LHCN-M2 (cell line): ENCODE data around the genes C6orf47, SAPCD1, VARS1, HSPA1A and C4A.

GRCh38 chr6:31535754-31536634, 5.8 kb downstream of the DDX39B start:
- RAMPAGE, long total RNA = no peak

- RAMPAGE, long total RNA = no peak
Observed at GRCh38 chr6:31628283-31629380, 8.1 kb downstream of the PRRC2A start.

DNA sequence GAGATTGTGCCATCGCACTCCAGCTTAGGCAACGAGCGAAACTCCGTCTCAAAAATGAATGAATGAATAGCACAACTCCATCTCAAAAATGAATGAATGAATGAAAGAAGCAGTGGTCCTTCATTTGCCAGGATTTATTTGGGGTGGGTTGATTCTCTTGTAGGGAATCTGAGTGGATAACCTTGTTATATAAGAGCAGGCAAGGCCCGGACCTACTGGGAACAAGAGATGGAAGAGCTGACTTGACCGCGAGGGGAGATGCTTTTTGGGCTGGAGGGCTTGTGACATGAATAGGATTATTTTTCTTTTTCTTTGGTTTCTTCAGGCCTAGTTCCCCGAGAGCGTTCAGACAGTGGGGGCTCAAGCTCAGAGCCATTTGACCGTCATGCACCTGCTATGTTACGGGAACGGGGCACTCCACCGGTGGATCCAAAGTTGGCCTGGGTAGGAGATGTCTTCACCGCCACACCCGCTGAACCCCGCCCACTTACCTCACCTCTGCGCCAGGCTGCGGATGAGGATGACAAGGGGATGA, 9.8 kb downstream of the PRRC2A start:
- RAMPAGE, long total RNA = no peak

- RAMPAGE, long total RNA = no peak
Observed at GRCh38 chr6:31659437-31660208, 955 bp downstream of the C6orf47 start.

DNA sequence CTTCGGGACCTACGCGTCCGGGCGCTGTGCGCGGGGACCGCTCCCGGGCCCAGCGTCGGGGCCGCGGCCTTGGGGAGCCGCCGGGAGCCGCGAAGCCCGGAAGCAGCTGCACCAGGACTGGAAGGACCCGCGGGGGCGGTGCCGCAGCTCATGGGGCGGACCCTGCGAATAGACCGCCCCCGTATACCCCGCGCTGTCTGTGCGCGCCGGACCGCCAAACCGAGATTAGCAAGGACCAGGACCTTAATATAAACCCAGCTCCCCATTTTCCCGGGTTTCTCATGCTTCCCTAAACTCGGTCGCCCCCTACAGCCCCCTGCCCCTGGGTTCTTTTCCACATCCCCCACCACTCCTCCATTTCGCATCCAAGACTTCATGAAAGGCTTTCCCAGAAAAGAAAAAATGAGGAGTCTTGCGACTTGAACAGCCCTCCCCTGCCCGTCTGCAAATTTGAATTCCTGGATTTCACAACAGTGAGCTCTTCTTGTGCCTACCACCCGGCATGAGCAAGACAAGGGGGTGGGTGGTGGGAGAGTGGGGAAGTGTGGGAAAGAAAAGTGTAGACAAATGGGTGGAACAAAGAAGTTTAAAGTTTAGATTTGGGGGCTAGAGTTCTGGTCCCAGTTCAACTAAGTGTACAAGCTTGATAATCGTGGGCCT, at the start of gene C6orf47:
C6orf47 (minus strand) TSS at position 119 of the 660 bp plus-strand sequence.
- RAMPAGE, long total RNA = start-site peak on the minus strand centred at position 78 of the sequence, 27 bp wide, 25 reads

GRCh38 chr6:31663000-31663833, 1.6 kb downstream of the GPANK1 start:
- RAMPAGE, long total RNA = no peak

DNA sequence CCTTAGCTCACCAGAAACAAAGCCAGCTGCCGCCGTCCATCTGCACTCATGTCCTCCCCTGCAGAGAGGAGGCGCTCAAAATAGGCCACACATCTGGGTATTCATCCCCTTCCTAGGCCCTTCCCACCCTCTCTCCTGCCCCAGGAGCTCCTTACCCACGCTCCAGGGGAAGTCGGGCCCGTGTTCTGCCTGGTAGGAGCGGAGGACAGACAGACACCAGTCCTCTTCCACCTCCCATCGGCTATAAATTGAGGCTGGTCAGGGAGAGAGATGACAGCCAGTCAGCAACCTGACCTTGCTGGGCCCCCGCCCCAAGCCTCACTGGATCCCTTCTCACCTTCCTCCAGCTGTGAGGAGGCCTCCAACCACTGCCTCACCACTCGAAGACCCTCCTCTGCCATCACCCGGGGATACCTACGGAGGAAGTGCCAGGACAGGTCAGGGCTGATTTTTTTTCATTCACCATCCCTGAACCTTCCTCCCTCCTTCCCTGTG, 6.7 kb upstream of the LY6G5C start:
- RAMPAGE, long total RNA = no peak

- RAMPAGE, long total RNA = no peak
Observed at GRCh38 chr6:31719901-31720572, 1.5 kb downstream of the LY6G6C start.

DNA sequence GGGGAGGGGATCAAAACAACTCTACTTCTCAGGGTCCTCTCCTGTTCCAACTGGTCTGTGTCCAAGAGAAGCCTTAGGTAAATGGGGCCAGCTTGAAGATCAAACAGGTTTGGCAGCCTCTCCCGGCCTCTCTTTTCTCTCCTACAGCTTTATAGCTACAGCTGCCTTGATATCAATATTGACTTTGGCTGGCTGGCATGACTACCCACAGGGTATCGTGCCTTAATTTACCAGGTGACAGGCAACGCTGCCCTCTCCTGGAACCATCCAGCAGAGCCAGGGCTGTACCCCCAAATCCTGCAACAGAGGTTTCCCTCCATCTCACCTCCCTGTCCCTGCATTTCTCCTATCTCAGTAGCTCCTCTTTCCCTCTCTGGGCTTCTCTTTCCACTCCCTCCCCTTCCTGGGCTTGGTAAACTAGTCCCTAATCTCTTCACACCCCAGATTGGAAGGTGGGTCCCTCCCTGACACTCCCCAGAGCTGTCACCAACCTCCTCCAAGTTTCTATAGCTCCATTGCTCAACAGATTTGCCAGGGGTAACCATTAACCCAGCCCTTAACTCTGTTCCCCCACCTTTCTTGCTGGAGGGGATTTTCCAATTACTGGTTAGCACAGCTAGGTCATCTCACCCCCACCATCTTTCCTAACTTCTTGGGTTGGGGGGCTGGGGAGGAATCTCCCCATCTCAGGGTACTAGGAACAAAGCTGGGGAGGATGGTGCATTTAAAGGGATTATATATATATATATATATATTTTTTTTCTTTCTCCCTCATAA, 1.3 kb upstream of the MSH5 start:
- RAMPAGE, long total RNA = no peak

DNA sequence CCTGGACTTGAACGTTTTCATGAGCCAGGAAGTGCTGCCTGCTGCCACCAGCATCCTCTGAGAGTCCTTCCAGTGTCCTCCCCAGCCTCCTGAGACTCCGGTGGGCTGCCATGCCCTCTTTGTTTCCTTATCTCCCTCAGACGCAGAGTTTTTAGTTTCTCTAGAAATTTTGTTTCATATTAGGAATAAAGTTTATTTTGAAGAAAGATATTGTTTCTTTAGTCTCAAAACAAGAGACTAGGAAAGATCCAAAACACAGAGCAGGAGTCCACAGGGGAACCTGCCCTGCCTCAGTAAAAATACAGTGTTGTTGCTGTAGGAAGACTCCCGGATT, at the start of gene SAPCD1:
SAPCD1 (plus strand) TSS at position 186 of the 334 bp plus-strand sequence.
- RAMPAGE, long total RNA = no peak

GRCh38 chr6:31795317-31796222, at the start of gene VARS1:
Gene VARS1 (minus strand): TSS chr6:31795752.
- RAMPAGE, long total RNA = no peak

DNA sequence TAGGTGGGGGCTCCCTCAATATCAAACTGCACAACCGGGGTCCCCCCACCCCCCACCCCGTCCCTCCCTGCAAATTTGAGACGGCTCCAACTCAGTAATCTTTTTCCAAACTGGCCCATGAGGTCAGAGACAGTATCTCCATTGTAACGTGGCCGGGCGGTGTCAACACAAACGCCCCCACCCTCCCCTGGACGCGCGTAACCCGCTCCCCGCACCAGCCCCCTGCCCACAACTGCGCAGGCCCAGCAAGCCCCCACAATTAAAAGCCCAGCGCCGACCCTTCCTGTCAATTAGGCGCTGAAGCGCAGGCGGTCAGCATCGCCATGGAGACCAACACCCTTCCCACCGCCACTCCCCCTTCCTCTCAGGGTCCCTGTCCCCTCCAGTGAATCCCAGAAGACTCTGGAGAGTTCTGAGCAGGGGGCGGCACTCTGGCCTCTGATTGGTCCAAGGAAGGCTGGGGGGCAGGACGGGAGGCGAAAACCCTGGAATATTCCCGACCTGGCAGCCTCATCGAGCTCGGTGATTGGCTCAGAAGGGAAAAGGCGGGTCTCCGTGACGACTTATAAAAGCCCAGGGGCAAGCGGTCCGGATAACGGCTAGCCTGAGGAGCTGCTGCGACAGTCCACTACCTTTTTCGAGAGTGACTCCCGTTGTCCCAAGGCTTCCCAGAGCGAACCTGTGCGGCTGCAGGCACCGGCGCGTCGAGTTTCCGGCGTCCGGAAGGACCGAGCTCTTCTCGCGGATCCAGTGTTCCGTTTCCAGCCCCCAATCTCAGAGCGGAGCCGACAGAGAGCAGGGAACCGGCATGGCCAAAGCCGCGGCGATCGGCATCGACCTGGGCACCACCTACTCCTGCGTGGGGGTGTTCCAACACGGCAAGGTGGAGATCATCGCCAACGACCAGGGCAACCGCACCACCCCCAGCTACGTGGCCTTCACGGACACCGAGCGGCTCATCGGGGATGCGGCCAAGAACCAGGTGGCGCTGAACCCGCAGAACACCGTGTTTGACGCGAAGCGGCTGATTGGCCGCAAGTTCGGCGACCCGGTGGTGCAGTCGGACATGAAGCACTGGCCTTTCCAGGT, at the start of gene HSPA1A:
HSPA1A (plus strand) TSS at position 595 of the 1,089 bp plus-strand sequence.
- RAMPAGE, long total RNA = no peak

DNA sequence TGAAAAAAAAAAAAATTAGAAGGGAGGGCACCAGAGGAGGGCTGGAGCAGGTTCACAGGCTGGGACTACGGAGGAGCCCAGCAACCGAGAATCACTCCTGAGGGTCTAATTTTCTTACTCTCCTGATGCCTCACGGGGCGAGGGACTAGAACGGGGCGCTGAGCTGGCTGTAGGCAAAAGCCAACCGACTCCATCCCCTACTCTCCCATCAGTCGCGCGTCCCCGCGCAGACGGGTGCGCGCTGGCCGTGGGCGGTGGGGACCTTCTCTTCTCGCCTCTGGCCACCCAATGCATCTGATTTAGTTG, 6.0 kb upstream of the HSPA1B start:
- RAMPAGE, long total RNA = no peak

GRCh38 chr6:31823697-31824193, 3.8 kb upstream of the HSPA1B start:
- RAMPAGE, long total RNA = no peak

DNA sequence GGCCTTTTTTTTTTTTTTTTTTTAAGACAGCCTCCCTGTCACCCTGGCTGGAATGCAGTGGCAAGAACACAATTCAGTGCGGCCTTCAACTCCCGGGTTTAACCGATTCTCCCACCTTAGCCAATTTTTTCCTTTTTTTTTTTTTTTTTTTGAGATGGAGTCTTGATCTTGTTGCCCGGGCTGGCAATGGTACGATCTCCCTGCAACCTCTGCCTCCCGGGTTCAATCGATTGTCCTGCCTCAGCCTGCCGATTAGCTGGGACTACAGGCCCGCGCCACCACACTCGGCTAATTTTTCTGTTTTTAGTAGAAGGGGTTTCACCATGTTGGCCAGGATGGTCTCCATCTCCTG, 8.3 kb downstream of the HSPA1B start:
- RAMPAGE, long total RNA = no peak

DNA sequence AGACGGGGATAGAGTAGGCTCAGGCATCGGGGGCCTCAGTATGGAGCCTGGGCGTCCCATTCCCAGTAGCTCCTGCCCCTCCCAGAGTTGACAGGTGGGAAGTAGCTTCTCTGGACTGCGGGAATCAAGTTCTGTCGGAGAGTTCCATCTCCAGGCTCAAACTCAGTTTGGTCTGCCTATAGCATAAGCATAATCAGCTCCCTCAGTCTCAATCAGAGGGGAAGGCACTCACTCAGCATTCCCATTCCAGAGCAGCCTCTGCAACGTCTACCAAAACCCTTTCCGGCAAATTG, 3.5 kb upstream of the NEU1 start:
- RAMPAGE, long total RNA = no peak

DNA sequence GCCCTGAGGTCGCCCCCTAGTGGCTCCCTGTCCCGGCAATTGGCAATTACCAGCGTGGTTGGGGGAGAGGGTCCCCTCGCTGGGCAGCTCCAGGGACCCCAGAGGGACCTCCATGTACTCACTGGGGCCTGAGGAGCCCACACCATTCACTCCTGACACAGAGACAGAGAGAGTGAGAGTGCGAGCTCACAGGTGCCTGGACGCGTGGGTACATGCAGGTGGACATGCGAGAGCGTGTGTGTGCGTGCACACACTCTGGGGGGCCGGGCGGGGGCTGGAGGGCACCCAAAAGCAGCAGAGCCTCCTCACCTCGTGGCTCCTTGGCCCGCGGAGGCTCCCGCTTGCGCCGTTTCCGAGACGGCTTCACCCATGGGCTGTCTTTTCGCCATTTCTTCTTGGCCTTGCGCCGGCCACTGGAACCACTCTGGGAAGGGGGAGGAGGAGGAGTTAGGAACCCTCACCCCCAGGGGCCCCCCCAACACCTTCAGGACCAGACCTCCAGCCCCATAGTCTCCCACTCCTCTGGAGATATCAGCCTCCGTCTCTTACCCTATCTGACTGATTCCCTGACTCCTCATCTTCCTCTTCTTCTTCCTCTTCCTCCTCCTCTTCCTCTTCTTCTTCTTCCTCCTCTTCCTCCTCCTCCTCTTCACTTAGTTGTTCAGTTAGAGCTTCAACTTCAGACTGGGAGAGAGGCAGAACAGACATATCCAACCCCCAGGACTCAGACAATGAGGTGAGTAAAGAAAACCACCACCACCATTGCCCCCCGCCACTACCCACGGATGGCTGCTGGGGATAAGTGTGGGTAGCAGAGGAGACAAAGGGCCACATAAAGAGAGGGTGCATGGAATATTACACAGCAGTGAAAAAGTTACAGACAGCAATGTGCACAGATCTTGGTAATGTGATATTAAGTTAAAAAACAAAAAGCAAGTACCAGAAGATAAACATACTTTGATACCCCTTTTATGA, 8.3 kb downstream of the EHMT2 start:
- RAMPAGE, long total RNA = no peak

DNA sequence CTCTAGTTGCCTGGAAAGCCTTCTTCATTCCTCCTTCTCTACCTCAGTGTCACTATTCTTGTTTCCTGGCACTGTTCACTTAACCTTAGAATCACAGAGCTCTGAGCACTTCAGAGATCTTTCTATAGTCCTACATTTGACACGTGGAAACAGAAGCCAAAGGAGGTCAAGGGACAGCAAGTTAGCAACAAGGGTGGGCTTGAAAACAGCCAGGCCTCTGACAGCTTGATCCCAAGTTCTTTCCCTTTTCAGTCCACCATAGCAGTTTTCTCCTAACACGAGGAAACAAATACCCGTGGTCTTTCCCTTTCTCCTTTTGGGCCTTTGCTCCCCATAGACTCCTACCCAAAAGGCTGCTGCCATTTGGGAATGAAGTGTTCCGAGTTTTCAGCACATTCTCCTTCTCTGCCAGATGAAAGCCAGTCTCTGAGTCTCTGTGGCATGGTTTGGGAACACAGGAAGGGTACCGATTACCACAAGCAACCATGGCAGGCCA, 3.8 kb downstream of the CFB start:
- RAMPAGE, long total RNA = no peak

GRCh38 chr6:31967563-31968317, 4.2 kb downstream of the DXO start:
- RAMPAGE, long total RNA = no peak

DNA sequence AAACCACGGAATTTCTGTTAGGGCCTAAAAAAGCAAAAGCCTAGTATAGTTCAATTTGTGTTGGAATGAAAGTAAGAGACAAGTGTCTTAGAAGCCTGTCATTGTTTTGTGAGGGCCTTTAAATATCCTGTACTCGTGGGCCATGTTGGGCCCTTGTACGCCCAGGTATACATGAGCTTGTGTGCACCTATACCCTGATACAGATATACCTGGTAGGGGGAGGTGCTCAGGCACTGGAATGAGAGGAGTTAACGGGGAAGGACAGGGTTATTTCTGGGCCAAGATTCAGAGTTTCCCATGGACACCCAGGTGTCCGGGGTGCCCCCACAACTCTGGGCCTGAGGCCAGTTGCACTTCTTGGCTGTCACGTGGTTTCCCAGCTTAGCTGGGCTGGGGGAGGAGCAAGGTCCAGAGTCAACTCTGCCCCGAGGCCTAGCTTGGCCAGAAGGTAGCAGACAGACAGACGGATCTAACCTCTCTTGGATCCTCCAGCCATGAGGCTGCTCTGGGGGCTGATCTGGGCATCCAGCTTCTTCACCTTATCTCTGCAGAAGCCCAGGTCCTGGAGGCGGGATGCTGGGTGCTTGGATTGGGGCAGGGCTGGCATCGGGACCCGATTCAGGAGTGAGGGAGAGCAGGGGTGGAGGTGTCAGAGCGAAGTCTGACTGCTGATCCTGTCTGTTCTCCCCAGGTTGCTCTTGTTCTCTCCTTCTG, at the start of gene C4A:
C4A (plus strand) TSS at position 444 of the 714 bp plus-strand sequence.
- RAMPAGE, long total RNA = no peak